Occipital lobe (tissue), 2 donors: Measurements from ENCODE around the genes ZNF169 and AOPEP.

- RAMPAGE, long total RNA, result no peak
Observed at GRCh38 chr9:93040202-93040768, 18.2 kb upstream of the SUSD3 start.

GRCh38 chr9:93051586-93052077, 6.9 kb upstream of the SUSD3 start:
- RAMPAGE, long total RNA, result no peak

GRCh38 chr9:93064267-93065142, 6.0 kb downstream of the SUSD3 start:
- RAMPAGE, long total RNA, result no peak

DNA sequence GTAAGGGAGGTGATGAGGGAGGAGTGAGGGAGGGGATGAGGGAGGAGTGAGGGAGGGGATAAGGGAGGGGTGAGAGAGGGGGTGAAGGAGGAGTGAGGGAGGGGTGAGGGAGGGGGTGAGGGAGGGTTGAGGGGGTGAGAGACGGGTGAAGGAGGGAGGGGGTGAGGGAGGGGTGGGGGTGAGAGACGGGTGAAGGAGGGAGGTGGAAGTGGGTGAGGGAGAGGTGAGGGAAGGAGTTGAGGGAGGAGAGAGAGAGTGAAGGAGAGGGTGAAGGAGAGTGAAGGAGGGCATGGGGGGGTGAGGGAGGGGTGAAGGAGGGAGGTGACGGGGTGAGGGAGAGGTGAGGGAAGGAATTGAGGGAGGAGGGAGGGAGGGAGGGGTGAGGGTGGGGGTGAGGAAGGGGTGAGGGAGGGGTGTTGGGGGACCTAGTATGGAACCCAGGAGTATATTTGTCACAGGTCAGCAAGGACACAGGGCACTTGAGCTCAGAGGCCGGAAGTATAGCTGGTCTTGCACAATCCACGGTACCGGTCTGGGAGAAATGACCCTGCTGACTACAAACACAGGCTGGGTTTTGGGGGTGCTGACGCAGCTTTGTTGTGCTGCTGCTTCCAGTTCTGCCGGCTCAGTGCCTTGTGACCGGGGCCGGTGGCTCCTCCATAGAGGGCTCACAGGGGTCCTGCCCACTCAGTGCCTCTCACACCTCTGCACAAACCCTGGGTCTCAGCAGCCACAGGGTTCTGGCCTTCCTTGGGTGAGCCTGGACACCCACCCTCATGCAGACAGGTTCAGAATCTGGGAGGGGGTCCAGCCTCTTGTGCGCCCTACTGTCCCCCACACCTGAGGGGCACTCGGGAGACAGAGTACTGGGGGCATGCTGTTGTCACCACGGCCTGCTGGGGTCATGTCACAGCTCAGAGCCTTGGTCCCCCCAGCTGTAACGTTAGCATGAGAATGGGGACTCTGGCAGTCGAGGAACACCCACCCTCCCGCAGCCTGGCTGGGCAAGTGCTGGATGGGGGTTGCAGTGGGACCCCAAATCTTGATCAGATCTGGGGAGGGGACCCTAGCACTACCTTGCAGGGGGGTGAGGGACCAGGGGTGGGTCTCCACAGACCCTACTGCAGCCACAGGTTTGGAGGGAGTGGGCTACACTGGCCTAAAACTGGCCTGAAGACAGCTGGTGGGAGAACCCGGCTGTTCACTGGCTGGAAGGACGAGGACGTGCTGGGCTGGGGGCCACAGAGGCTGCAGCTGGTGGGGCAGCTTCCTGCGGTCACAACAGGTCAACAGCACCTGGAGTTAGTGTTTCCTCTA, 17.9 kb downstream of the NINJ1 start:
- RAMPAGE, long total RNA, result no peak

DNA sequence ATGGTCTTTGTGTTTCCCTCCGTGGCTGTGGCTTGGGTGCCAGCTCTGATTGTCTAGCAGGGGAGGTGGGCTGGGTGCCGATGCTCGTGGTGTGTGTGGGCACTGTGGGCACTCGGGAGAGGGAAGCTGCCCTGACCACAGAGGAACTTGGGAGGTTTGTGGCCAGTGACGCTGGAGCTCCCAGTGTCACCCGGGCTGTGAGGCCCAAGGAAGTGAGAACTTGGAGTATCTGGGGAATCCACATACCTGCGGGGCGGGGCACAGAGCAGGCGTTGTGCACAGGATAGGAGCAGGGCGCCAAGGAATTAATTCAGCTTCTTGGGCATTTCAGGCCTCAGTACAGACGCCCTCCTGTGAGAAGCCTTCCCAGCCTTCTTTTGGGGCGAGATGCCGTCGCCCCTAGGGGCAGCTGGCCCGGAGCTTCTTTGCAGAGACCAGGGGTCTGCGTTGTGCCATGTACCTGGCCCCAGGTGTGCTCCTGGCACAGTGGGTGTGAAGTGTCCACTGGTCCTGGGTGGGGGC, 47.5 kb downstream of the WNK2 start:
- RAMPAGE, long total RNA, result no peak

GRCh38 chr9:93234751-93235120, 50.8 kb downstream of the WNK2 start:
- RAMPAGE, long total RNA, result no peak

GRCh38 chr9:93245164-93245510, 61.2 kb downstream of the WNK2 start:
- RAMPAGE, long total RNA, result no peak

- RAMPAGE, long total RNA, result no peak
Observed at GRCh38 chr9:93450674-93451633, 531 bp upstream of the FAM120A start.

- RAMPAGE, long total RNA, result no peak
Observed at GRCh38 chr9:93476692-93477282, 23.4 kb upstream of the FAM120AOS start.

DNA sequence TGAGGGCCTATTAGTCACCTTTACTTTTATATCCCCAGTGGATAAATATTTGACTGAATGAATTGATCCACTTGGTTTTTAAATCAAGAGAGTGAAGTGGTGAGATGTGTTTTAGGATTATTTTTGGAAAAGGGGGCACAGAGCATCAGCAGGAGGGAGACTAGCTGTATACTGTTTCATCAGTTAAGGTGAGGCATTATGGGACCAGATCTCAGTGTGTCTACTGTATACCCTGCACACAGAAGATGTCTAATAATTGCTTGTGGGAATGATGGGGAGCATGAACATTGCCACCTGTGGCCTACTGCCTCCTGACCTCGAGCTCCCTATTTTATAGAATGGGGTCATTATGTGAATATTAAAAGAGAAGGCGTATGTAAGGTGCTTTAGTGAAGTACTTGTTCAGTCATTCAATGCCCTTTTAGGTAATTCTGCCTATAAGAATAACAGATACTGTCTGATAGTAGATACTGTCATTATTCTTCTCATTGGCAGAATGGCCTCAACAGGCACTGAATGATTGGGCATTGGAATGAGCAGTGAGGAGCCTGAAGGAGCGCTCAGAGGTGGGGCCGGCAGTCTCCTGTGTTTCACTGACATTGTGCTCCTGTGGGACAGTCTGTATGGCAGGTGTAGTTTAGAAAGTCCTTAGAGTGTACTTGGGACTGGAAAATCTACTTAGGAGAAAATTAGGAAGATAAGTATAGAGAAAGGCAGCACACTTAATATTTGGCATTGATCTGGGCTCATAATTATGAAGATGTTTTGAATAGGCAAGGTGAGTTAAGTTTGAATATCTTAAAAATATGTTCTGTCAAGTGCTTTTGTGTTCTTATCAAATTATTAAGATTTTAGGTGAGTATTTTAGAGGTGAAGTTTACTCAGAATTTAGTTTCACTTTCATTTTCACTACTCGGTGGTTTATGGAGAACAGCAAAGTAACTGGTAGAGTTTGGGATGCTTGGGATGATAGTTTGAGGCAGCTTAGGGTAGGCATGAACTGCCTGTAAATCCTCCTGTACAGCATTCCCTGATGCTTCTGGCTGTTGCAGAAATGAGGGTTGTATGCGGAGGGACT, 47.5 kb upstream of the FAM120AOS start:
- RAMPAGE, long total RNA, result no peak

- RAMPAGE, long total RNA, result no peak
Observed at GRCh38 chr9:93566283-93566904, 10.0 kb upstream of the PHF2 start.

DNA sequence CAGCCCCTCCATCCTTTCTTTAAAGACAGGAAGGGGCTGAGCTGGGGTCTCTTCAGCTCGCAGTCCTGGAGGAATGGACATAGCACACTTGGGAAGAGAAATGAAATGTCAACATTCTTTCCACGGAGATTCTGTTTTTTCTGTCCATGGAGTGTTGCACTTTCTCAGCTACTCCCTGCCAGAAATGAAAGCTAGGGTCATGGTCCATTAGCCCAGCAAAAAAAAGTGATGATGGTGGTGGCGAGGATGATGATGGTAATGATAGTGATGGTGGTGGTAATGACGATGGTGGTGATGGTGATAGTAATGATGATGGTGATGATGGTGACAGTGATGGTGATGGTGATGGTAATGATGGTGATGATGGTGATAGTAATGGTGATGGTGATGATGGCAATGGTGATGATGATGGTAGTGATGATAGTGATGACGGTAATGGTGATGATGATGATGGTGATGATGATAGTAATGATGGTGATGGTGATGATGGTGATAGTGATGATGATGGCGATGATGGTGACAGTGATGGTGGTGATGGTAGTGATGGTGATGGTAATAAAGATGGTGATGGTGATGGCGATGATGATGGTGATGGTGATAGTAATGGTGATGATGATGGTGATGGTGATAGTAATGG, 38.3 kb downstream of the PHF2 start:
- RAMPAGE, long total RNA, result no peak

GRCh38 chr9:93949791-93950510, 5.2 kb downstream of the BARX1 start:
- RAMPAGE, long total RNA, result no peak

- RAMPAGE, long total RNA, result no peak
Observed at GRCh38 chr9:94097726-94098727, 13.8 kb downstream of the PTPDC1 start.

GRCh38 chr9:94156978-94157377, 72.7 kb downstream of the PTPDC1 start:
- RAMPAGE, long total RNA, result no peak

DNA sequence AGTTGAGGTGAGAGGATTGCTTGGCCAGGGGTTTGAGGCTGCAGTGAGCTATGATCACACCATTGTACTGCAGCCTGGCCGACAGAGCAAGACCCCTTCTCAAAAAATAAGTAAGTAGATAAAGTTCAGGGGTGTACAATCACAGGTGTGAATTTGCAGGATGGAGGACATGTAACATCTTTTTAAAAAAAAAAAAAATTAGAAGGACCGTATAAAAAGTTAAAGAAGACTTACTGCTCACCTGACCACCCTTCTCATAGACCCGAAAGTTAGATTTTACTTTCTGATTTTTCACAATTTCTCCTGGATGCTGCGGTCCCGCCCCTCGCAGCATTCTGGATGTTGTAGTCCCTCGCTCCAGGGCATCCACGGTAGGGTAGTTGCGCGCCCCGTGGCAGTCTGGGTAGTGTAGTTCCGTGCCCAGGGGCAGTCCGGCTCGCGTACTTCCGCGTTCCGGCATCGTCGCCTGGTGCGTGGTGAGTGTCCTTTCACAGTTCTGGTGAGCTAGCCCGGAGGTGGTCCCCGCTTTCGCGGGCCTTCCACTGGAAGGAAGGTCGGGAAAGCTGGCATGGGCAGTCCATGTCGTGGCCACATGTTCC, at the start of gene ZNF169:
Gene ZNF169 (plus strand): TSS at position 429 of the 599 bp plus-strand sequence.
- RAMPAGE, long total RNA, result start-site peak on the plus strand centred at position 448 of the sequence, 29 bp wide, 46 and 50 reads in 2 replicates

GRCh38 chr9:94632652-94633762, 6.3 kb downstream of the FBP1 start:
- RAMPAGE, long total RNA, result no peak

GRCh38 chr9:94726355-94727545, at the start of gene AOPEP:
TSS of gene AOPEP (plus strand) at chr9:94726699.
- RAMPAGE, long total RNA, result no peak

DNA sequence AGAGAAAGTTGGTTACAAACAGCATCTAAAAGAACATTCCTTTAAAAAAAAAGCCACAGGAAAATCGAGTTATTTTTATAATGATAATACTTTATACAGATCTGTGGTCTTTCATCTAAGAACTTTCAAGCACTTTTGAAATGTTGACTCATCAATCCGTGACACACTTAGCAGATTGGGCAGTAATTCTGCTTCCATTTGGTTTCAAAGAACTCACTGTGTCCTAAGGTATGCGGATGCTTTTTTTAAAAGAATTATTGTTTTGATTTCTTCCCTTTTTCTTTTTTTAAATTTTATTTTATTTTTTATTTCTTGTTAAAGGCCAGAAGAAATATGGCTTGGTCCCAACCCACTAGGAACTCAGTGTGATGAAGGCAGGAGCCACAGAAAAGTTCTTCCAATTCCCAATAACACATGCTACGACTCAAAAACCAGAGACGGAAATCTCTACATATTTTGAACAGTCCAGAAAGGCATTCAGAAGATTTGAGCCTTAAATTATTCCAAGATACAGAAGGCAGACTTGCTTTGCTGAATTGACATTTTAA, 147.9 kb downstream of the AOPEP start:
- RAMPAGE, long total RNA, result no peak

DNA sequence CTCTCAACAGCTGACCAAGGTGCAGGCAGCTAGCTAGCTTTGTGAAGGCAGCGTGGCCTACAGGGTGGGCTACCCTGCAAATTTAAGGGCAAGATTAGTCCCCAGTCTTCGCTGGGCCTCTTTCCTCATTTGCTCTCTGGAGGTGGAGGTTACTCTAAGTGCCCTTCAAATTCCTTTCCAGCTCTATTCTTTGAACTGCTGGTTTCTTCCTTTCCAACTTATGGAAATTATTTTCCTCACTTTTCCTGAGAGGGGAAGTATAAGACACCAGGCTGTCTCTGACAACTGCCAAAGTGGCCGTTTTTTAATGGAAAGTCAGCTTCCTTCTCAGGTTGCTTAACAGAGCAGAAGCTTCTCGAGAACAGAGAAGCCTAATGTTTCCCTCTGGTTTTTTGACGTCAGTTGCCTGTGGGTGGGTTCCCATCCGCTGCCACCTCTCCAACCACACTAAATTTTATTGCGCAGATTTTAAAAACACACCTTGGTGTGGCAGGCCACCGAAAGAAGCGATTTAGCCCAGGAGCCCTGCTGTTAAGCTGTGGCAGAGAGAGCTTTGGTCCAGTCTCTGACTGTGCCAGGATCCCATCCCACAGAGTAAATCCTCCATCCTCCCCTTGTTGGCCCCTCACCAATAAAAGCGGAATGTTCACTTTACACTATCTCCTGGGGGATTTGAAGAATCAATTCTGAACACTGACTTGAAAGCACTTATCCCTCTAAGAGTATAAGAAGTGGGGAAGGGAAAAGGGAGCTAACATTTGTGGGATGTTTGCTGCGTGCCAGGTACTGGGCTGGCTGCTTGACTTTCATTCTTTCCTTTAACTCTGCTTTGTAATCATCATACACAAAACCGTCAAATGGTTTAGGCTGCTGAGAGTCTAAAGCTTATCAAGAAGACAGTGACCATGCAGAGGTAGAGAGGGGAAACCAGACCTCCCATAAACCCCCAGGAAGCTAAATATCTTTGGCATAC, 181.5 kb downstream of the AOPEP start:
- RAMPAGE, long total RNA, result no peak